GM12892 (cell line): ENCODE measurements around a stretch of chr2.

DNA sequence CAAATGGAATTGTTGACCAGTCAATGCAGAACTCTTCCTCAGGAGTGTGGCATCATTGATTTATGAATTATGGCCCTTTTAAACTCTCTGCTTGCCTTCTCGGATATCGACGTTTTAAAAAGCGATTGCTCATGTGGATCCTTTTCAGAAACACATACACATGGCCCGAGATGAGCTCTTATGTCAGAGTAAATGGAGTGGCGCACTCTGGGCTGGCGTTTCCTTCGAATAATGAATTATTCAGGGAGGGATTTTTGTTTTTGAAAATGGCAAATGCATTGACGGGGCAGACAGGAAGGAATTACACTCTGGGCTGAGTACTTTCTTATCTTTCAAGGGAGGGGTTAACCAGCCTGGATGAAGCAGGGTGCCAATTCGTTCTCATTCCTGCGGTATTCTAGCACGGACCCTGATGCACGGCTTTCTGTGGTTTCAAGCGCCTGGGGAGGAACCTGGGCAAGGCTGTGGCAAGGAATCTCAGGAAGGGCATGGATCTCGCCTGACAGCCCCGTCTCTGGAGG, 142.7 kb downstream of the PRKCE start:
- RRBS: no CpG with 5 or more reads among the region's 16 CpGs

GRCh38 chr2:45812863-45813971, 161.7 kb downstream of the PRKCE start:
- RRBS: no CpG with 5 or more reads among the region's 15 CpGs

DNA sequence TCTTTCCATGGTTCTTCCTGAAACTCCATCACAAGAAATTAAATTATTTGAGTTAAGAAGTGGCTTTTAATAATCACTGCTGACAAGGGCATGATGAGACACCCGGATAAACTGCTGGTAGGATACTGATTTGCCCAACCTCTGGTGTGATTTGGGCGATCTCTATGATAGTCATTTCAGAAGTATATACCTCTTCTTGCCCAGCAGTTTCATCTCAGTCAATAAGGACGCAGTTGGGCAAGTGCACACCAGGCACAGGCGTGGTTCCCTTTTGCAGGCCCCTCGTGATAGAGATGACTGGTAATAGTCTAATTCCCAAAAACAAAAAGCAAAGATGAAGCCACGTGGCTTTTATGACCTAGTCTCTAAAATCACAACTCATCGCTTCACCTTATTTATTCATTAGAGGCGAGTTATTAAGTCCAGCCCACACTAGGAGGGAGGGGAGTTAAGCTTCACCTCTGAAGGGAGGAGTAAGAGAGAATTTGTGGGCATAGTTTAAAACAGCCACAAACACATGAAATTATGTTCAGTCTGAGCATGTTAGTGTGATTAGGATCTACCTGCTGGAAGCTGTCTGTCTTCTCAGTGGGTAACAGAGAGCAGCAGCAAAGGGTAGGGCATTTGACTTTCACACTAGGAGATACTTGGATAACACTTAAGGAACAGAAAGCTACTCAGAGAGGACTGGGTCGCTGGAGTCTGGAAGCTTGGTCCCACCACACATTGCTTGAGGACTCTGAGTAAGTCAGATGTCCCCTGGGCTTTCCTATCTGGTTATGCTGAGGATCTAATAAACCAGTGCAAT, 246.5 kb downstream of the PRKCE start:
- RRBS: no CpG with 5 or more reads among the region's 9 CpGs

GRCh38 chr2:45928879-45929555, 277.5 kb downstream of the PRKCE start:
- RRBS: no CpG with 5 or more reads among the region's 18 CpGs

DNA sequence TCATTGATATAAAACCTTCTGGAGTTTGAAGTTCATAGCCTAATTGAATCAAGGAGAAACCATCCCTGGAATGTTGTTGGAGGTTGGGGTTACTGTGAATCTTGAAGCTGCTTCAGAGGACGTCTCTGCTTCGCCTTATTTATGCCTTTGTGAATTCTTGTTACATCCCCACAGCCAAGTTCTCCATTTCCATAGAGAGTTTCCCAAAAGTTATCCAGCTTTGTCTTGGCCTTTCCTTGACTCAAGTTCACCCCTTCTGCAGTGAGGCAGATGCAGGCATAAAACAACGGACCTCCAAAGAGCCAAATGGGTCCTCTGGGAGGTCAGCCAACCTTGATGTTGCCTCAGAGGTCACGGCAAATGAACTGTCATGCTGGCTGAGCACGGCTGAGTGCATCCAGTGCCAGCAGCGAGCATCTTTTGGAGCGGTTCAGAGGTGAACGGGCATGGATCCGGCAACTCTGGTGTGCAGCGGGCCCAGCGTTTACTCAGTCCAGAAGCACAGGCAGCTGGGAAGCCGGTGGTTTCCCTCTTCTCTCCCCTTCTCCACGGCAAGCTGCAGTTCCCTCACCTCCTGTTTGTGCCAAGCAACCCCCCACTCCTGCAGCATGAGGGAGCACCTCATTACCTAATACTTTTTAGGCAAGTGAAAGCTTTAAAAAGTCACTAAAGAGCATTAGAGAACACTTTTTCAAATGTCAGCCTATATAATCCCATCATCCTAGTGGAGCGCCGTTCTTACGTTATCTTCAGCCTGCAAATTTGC, 317.8 kb downstream of the PRKCE start:
- RRBS: 70% methylated on average over 4 of the region's 16 CpGs

DNA sequence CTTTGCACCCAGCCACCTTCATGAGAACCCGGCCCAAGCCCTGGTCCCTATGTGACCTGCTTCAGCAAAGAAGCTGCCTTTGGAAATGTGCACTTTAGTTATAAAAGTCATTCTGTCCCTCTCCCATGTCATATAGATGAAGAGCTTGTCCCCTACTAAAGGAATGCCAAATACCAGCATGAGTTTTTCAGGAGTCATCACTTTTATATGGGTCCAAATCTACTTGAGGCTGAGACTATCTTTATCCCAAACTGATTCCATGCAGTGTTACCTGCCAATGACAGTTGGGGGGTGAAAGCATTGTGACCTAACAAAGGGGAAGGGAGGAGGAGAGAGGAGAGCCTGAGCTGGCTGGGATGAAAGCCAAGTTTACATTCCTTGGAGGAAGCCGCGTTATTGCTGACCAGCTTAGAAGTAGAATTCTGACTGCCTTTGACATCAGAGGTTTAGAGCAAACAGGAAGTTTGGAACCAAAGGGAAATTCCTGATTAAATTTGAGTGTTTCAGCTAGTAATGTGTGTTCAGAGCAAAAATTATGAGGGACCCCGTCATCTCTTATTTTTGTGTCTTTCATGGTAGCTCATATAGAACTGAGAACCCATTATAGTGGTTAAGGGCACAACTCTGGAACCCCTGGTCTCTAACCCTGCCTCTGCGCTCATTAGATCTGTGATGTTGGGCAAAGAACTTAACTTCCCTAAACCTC, 199.5 kb upstream of the EPAS1 start:
- RRBS: no CpG with 5 or more reads among the region's 5 CpGs

GRCh38 chr2:46309031-46309928, 12.1 kb downstream of the EPAS1 start:
- RRBS: no CpG with 5 or more reads among the region's 3 CpGs

- RRBS: no CpG with 5 or more reads among the region's 3 CpGs
Observed at GRCh38 chr2:46345175-46345690, 48.0 kb downstream of the EPAS1 start.

- RRBS: 4% methylated on average over 4 of the region's 20 CpGs
Observed at GRCh38 chr2:46351319-46352517, 54.5 kb downstream of the EPAS1 start.

DNA sequence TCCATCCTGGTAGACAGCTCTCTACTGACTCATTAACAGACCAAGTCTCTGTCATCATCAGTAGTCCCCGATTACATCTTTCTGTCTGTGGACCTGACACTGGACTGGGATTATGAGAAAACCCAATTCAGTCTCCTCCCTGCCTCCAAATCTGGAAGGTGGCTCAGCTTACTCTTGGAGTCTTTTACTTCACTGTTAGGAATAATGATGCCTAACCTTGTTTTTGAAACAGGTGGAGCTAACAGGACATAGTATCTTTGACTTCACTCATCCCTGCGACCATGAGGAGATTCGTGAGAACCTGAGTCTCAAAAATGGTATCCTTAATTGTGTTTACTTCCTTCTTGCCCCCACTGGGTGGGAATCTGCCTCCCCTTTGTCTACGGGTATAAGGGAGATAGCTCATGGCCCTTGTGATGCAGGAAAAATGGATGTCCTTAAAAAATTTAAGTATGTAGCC, 59.3 kb downstream of the EPAS1 start:
- RRBS: no CpG with 5 or more reads among the region's 4 CpGs

DNA sequence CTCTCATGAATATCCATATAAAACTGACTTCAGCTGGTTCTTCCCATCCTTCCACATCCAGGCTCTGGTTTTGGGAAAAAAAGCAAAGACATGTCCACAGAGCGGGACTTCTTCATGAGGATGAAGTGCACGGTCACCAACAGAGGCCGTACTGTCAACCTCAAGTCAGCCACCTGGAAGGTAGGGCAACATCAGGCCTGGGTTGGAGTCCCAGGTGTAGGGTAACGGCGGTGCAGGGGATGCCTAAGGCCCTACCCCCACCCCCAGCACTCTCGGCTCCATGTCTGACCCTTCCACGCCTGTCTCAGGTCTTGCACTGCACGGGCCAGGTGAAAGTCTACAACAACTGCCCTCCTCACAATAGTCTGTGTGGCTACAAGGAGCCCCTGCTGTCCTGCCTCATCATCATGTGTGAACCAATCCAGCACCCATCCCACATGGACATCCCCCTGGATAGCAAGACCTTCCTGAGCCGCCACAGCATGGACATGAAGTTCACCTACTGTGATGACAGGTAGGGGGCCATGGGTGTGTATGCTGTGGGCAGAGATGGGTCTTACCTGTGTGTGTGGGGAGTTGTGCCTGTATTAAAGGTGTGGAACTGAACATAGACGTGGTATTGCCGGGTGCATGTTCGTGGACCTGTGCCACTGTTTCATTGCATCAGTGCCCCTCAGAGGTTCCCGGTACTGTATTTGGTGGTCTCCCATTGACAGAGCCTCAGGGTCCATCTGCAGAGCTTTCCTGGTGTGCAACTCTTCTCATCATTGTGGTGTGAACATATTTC, 63.6 kb downstream of the EPAS1 start:
- RRBS: 59% methylated on average over 3 of the region's 13 CpGs

GRCh38 chr2:46363917-46364209, 66.7 kb downstream of the EPAS1 start:
- RRBS: no CpG with 5 or more reads among the region's 1 CpG

DNA sequence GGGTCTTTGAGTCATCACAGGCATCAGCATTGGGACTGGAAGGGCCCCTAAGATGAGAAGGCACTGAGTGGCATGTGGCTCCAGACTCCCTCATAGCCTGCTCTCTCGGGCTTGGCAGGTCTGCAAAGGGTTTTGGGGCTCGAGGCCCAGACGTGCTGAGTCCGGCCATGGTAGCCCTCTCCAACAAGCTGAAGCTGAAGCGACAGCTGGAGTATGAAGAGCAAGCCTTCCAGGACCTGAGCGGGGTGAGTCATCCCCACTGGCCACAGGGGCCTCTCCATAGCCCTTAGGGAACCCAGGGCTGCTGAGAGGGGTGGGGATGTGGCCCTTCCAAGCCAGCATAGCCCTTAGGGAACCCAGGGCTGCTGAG, 84.3 kb downstream of the EPAS1 start:
- RRBS: no CpG with 5 or more reads among the region's 6 CpGs

DNA sequence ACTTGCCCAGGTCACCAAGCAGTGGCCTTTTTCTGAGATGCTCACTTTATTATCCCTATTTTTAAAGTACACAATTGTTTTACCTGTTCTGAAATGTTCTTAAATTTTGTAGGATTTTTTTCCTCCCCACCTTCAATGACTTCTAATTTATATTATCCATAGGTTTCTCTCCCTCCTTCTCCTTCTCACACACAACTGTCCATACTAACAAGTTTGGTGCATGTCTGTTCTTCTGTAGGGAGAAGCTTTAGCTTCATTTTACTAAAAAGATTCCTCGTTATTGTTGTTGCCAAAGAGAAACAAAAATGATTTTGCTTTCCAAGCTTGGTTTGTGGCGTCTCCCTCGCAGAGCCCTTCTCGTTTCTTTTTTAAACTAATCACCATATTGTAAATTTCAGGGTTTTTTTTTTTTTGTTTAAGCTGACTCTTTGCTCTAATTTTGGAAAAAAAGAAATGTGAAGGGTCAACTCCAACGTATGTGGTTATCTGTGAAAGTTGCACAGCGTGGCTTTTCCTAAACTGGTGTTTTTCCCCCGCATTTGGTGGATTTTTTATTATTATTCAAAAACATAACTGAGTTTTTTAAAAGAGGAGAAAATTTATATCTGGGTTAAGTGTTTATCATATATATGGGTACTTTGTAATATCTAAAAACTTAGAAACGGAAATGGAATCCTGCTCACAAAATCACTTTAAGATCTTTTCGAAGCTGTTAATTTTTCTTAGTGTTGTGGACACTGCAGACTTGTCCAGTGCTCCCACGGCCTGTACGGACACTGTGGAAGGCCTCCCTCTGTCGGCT, 87.8 kb downstream of the EPAS1 start:
- RRBS: no CpG with 5 or more reads among the region's 12 CpGs

DNA sequence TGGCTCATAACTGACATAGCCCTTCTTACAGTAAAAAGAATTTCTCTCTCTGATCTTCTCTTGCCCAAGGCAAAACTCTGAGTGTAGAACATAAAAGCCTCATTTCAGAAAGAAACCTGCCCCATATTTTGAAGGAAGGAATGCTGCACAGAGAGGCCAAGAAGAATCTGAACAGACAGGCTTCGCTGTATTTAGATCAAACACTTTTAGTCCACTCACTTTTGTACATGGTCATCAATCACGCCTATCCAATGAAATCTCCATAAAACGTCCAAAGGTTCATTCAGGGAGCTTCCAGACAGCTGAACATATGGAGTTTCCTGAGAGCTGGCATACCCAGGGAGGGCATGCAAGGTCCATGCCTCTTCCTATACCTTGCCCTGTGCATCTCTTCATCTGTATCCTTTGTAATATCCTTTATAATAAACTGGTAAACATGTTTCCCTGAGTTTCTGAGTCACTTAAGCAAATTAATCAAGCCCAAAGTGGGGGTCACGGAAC, 119.6 kb downstream of the EPAS1 start:
- RRBS: no CpG with 5 or more reads among the region's 4 CpGs

GRCh38 chr2:46519780-46520345, 22.4 kb upstream of the RHOQ start:
- RRBS: no CpG with 5 or more reads among the region's 3 CpGs

GRCh38 chr2:46540371-46541032, 1.8 kb upstream of the RHOQ start:
- RRBS: no CpG with 5 or more reads among the region's 5 CpGs

DNA sequence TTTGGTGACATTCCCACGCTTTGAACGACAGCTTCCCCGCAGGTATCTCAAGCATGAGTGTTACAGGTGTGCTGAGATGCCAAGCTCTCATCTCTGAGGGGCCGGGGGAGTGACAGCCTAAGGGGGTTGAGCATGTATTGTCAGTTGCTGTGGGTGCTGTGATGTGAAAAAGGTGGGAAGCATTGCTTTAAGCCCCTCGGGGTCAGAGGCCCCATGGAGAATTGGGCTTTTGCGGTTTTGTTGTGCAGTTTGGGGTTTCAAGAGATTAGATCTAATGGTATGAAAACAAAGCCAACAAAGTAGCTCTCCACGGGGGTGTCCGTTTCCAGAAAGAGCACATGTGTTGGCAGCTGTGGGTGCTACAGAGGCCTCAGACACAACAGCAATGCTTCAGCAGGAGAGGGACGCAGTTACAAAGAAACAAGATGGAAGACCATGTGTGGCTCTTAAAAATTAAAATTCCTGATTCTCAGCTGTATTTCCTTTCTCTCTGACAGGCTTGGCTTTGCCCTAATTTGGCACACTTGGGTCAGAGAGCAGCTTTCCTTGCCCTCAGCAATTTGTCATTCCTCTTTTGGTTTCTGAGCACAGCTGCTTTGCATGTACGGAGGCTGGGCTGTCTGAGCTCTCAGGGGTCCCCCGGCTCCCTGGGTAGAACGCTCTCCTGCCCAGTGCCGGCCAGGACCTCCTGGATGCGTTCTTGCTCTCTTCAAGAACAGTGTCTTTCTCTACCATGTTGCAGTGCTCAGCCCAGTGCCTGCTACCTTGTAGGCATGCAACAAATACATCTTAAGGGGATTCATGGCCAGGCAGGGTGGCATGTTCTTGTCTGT, 7.0 kb upstream of the ATP6V1E2 start:
- RRBS: no CpG with 5 or more reads among the region's 14 CpGs

DNA sequence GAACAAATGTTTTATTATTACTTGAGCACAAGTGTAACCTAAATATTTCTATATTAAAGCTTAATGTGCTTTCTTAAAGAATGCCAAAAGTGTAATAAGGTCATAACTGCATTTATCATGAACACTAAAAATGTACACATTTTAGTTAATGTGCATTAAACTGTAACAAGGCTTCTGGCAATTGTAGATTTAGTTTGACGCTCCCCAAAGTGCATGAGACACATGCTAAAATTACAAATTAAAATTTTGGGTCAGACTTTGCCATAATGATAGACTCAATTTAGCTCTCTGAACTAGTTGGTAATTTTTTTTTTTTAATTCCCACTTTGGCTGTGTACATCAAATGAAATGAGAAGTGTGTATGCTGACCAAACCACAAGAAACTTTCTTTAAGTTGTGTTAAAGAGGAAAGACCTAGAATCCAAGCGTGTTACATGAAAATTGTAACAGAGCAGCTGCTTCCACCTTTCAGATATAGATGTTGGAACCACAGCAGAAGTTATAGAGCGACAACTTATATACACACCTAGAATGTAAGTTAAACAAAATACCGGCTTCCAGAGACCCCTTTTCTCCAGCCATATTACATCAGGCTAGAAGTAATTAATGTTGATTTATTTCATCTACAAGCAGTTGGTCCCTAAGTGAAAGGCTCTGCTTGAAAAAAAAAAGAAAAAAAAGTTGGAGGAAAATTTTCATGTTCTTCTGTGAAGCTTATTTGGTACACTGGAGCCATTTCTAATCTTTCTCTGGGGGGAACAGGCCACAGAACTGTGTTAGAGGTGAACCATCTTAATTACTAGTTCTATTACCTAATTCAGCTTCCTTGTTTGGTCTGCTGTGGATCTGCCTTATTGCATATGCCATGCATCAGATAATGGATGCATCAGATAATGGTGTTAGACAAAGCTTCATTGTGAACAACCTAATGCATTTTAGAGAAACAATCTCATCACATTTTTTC, 34.9 kb downstream of the PIGF start:
- RRBS: no CpG with 5 or more reads among the region's 4 CpGs

DNA sequence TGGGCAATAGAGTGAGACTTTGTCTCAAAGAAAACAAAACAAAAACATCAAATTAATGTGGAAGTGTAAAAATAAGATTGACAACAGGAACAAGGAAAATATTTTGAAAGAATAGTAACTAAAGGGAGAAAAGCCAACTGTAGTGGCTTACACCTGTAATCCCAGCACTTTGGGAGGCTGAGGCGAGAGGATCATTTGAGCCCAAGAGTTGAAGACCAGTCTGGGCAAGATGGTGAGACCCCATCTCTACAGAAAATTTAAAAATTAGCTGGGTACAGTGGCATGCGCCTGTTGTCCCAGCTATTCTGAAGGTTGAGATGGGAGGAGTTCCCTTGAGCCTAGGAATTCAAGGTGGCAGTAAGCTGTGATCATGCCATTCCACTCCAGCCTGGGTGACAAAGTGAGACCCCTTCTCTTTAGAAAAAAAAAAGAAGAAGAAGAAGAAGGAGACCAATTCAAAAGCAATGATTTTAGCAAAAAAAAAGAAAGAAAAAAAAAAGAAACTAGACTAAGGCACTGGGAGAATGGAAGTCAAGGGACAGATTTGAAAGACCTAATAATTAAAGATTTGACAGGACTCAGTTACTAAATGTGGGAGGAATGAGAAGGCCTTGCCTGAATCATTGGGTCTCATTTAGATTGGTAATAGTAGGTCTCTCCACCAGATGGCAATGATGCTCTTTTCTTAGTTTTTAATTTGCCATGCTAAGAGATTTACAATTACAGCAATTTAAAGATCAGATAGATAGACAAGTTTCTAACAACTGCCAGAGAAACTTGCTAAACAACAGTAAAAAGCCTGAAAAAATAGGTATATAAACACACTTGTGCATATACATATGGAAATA, 15.1 kb downstream of the CRIPT start:
- RRBS: no CpG with 5 or more reads among the region's 2 CpGs